Panc1 (cell line): Measurements from ENCODE around the genes TIMM23 and WDFY4.

DNA sequence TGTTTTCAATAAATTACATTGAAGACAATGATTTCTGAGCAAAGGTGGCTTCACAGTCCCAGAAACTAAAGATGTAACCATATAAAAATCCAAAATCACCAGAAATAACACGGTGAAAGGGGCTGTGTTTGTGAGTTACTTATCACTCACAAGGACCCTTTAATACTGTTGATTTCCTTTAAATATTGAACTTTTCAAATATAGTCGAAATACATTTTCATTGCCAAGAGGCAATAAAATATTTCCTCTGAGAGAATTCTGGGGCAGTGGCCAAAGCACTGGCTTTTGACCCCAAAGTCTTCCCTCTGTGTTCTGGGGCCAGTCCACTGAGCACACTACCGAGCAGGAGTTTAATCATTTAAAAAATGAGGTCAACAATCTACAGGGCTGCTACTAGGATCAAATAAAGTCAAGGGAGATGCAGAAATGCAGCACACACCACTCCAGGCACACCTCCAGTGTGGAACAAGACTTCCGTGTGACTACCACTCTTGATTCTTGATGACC, 63.7 kb downstream of the MARCHF8 start:
- RRBS, 2 experiments: no CpG with 5 or more reads among the region's 4 CpGs

DNA sequence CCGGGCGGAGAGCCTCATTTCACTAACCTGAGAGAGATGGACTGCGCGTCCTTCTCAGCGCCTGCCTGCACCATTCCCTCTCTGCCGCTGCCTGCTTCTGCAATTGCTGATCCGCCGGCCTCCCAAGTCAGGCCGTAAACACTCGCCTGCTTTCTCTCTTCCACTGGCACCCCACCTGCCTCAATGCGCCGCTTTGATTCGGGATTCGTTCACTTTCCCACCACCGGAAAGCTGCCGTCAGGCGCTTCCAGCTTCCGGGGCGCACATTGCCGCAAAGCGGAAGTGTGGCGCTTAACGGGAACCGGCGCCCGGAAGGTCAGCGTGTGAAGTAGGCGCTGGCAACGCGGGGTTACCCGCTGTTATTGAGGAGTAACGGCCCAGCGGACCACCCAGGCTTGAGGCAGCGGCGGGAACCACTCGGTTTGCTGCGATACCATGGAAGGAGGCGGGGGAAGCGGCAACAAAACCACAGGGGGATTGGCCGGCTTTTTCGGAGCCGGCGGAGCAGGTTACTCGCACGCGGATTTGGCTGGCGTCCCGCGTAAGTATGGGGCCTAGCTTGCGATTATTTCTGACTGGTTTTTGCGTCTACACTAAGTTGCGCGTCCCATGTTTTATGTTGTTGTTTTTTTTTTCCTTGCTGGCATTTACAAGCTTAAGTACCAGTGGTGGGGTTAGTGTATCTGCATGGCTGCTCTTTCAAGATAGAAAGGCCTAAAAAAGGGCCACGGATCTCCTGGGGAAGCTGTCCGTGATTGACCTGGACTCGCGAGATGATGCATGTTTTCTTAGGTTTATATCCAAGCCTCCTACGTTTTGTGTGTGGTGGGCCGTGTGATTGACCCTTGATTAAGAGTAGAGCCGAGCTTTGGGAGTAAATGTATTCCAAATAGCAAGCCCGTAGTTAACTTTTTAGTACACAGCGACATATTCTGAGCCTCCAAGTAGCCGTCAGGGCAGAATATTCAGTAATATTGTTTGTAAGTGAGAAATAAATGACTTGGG, at the start of gene TIMM23:
Gene TIMM23, plus strand, starts transcription at position 300 of the 1,005 bp plus-strand sequence.
- RRBS, 2 experiments: no CpG with 5 or more reads among the region's 63 CpGs

DNA sequence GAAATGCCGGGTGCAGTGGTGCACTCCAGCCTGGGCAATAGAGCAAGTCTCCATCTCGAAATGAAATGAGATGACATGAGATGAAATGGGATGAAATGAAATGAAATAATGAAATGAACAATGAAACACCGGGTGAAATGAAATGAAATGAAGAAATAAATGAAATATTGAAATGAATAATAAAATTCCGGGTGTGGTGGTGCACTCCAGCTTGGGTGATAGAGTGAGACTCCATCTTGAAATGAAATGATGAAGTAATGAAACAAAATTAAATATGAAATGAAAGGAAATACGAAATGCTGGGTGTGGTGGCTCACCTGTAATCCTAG, 21.4 kb downstream of the TIMM23 start:
- RRBS, 2 experiments: no CpG with 5 or more reads among the region's 5 CpGs

- RRBS, 2 experiments: no CpG with 5 or more reads among the region's 6 CpGs
Measured at GRCh38 chr10:46018653-46019764, 11.4 kb downstream of the NCOA4 start.

DNA sequence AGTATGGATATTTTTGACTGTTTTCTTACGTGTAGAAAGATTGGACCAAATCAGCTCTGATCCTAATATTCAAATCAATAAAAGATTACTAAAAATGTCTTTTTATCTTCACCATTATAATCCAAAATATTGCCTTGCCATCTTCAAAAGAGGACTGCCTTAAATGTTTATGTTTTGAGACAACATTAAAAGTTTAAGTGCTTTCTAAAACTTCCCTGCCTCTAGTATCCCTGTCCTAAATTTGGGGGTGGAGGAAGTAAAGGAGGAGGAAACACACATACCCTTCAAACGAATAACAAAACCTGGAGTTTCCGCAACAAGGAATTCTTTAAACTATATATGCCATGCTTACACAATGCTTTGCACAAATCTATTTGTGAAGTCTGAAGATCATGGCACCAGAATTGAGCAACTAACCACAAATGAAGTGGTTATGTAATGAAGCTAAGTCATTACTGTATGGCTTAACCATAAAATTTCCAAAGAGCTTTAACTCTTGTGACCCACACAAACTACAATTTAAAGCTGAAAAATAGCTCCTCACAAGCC, 9.6 kb downstream of the NCOA4 start:
- RRBS, 2 experiments: no CpG with 5 or more reads among the region's 3 CpGs

DNA sequence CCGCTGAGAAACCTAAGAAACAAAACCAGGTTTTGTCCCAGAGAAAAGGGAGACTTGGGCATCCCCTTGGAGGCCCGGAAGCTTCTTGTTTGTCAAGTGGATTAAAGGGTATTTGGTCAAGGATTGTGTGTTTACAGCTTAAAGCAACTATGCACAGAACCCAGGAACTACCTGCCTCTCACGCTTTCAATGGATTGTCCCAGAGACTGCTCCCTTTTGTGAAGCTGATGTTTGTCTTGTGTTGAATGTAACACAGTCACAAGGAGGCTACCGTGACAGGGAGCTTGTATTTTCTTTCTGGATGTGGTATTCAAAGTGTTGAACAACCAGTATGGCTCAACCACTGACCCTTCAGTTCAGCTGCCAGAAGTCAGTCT, 6.4 kb upstream of the MSMB start:
- RRBS, 2 experiments: no CpG with 5 or more reads among the region's 4 CpGs

- RRBS, 2 experiments: no CpG with 5 or more reads among the region's 7 CpGs
Measured at GRCh38 chr10:46396887-46397425, 21.4 kb downstream of the ANXA8L1 start.

DNA sequence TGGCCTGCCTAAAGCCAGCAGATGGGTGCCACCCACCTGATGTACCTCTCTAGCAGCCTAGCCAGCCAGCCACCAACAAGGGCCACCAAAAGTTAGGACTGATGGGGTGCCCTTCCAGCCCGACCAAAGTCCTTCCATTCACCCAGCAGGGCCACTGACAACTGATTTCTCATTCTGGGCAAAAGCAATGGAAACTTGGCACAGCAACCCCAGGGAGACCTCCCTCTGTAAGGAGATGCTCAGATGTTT, 13.7 kb downstream of the GPRIN2 start:
- RRBS, 2 experiments: no CpG with 5 or more reads among the region's 1 CpG

GRCh38 chr10:47207215-47207630, 92.8 kb upstream of the GDF10 start:
- RRBS, 2 experiments: no CpG with 5 or more reads among the region's 5 CpGs

DNA sequence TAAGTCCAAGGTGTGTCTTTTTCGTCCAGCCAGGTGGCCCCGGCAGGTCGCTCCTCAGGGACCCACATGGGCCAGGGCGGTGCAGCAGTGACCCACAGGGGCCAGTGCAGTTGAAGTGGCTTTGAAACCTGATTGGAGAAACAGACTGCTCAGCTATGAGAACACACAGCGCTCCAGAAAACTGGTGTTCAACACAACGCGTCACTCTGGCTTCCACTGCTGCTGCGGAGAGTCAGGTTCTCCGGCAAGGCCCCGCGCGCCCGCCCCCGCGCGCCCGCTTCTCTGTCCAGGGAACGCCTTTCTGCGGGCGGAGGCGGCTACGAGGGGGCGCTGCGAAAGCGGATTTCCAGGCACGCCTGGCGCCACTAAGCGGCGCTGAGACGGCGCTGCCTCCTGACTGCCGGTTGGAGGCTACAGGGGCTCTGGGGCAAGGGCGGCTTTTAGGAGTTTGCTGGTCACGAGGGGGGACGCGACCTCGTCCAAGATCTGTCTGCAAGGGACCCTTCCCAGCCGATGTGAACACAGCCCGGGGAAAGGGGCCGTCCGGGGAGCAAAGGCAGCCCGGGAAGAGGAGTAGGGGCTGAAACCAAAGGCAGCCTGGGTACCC, 22.7 kb downstream of the ANXA8 start:
- RRBS, 2 experiments: no CpG with 5 or more reads among the region's 42 CpGs

- RRBS, 2 experiments: no CpG with 5 or more reads among the region's 13 CpGs
Measured at GRCh38 chr10:47583242-47583577, 59.8 kb upstream of the AGAP9 start.

GRCh38 chr10:47673108-47673459, 90.3 kb downstream of the SYT15B start:
- RRBS, 2 experiments: no CpG with 5 or more reads among the region's 1 CpG

- RRBS, 2 experiments: no CpG with 5 or more reads among the region's 8 CpGs
Measured at GRCh38 chr10:48333828-48334351, 27.4 kb downstream of the MAPK8 start.

DNA sequence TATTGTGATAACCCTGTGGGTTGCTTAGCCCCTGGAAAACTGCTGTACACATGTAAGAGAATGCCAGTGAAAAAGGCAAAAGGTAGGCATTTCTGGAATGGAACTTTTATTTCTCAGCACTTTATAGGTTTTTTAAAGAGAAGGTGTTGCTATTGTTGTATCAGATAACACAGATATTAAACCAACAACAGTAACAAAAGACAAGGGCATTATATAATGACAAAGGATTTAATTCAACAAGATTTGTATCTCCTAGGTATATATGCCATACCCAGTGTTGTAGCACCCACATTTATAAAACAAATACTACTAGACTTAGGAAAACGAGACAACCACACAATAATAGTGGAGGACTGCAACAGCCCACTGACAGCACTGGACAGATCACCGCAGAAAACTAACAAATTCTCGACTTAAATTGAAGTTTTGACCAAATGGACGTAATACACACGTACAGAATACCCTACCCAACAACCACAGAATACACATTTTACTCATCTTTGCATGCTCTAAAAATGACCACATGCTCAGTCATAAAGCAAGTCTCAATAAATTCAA, 30.3 kb downstream of the MAPK8 start:
- RRBS, 2 experiments: no CpG with 5 or more reads among the region's 5 CpGs

DNA sequence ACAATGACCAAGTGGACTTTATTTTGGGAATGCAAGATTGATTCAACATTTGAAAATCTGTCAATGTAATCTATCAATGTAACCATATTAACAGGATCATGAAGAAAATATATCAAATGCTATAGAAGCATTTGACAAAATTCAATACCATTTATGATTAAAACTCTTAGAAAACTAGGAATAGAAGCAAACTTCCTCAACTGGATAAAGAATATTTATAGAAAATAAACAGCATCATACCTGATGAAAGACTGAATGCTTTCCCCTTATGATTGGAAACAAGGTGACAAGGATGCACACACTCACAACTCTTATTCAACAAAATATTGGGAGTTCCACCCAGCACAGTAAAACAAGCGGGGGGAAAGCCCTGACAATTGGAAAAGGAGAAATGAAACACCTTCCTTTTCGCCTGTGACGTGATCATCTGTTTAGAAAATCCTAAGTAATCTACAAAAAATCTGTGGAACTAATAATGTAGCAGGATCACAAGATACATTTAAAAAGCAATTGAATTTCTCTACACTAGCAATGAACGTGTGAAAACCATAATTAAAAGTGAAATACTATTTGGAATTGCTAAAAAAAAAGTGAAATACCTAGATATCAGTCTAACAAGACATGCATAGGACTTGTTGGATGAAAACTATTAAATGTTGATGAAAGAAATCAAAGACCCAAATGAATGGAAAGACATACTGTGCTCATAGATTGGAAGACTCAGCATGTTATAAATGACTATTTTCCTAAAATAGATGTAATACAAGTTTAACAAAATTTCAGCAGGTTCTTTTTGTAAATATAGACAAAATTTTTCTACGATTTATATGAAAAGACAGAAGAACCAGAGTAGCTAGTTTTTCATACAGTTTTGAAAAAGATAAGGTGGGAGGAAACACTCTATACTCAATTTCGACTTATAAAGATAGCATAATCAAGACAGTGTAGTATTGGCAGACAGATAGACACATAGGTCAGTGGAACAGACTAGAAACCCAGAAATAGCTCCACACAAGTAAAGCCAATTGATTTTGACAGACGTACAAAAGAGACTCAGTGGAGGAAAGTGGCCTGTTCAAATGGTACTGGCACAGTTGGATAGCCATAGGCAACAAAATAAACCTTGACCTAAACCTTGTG, 46.3 kb downstream of the MAPK8 start:
- RRBS, 2 experiments: no CpG with 5 or more reads among the region's 7 CpGs

DNA sequence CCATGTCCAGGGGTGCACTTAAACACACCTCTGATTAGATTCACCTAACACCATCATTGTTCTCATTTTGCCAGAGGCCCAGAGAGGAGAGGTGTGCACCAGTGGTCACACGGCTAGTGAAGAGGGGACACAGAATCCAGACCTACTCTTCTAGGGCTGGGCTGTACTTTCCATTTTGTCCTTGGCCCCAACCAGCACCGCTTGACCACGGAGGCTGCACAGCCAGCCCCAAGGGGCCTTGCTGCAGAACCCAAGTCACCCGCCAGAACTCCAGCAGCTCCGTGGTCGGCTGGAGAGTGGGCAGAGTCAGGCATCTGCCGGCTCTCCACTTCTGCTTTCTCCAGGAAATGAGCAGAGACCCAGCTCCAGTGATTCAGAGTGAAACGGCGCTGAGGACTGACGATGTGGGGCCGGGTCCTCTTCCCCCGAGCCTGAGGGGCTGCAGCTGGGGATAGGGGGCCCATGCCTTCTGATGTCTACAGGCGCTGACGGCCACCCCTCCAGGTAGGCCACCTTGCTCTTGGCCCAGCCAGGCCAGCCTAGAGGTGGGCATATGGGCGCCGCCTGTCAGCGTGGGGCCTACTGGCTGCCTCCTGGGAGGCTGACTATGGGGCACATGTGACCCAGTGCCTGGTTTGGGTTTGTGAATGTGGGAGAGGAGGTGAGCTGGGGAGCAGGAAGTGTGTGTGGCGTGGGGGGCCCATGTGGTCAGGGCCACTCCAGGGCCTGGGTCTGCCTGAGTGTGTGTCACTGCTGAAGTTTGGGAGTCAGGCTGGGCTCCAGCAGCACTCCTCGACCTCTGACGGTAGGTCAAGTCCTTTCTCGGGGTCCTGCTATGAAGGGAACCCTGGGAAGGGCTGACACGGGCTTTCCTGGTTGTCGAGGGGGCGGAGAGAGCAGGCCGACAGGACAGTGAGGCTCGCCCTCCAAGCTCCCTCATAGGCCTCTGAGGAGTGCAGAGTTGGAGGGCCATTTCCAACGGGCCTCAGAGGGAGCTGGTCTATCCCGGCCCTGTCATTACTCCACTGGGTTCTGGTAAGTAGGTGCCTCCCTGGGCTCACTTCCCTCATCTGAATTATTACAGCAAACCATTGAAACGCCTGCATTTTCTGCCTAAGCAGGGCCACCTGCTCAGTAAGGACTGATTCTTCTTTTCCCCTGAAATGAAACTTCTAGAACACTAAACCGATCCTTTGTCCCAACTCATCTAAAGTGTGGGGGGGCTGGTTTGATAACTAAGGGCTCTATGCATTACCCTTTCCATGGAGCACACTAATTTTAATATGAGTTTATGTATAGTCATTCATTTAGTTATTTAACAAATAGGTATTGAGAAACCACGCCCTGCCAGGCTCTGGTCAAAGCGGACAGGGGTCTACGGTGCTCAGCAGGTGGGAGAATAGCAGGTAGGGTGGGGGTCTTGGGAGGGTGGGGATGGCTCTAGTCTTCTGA, at the start of gene WDFY4:
Gene WDFY4, plus strand, starts transcription at position 376 of the 1,452 bp plus-strand sequence.
- RRBS, 2 experiments: 45 to 63% methylated on average over 5 of the region's 33 CpGs

DNA sequence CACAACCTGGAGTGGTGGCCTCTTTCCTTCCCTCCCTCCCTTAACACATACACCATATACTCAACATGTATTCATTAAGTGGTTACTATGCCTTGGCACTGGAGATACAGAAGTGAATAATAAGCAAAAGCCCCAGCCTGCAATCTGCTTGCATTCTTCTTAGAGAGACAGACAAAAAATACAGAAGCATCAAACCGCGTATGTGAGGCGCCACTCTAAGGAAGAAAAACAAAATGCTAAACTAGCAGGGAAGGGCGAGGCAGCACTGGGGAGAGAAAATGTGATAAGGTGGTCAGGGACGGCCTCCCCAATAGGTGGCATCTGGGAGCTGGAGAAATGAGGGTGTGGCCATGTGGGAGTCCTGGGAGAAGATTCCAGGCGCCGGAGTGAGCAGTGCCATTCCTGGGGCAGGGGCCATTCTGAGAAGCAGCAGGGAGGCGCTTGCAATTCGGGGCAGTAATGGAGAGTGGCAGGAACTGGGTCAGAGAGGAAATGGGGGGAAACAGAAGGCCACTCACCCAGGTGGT, 61.6 kb upstream of the LRRC18 start:
- RRBS, 2 experiments: no CpG with 5 or more reads among the region's 9 CpGs

DNA sequence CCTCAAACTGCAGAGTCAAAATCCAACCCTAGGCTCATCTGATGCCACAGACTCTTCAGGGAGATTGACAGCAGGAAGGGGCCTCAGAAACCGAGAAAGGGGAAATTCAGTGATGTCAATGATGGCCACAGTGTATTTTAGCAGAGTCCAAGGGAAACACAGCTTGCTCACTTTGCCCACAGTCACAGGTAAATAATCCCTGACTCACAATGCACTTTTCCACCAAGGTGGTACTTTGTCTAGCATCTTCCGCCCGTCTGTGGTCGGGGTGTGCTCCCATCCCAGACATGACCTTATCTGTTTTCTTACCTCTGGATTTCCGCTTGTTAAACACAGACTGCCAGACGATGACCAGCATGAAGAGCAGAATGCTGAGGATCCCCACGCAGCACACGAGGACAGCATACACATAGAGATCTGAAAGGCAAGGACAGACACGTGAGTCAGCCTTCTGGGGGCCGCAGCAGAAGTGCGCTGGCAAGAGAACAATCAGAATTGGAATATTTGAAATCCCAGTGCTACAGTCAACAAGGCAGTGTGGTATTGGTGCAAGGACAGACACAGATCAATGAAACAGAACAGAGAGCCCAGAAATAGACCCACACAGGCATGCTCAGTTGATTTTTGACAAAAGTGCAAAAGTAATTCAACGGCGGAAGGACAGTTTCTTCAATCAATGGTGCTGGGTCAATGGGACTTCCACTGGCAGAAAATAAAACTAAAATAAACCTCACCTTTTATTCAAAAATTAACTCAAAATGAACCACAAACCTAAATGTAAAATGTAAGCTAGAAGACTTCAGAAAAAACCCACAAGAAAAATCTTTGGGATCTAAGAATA, 38.2 kb downstream of the VSTM4 start:
- RRBS, 2 experiments: no CpG with 5 or more reads among the region's 13 CpGs

DNA sequence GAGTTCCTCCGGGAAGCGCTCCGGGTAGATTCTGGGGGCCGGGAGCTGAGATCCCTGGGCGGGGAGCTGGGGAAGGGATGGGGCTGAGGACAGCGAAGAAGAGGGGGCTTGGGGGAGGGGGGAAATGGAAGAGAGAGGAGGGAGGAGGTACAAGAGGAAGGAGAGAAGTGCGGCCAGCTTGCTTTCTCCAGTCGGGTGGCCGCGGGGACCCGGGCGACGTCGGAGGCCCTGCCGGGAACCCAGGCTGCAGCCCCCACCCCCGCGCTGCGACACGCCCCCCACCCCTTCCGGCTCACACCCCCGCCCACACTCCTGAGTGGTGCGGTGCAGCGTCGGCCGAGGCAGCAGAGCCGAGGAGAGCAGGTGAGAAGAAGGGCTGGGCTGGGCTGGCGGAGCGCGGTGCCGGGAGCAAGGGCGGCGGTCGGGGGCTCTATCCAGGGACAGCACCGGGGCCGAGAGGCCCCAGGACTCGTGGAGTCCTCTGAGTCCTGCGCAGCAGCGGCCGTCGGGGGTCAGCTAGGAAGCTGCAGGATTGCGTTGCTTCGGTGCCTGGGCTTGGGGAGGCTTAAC, 361 bp downstream of the CHAT start:
- RRBS, 2 experiments: 9 to 25% methylated on average over 11 to 16 of the region's 42 CpGs

- RRBS, 2 experiments: no CpG with 5 or more reads among the region's 4 CpGs
Measured at GRCh38 chr10:50248187-50248615, 3.1 kb downstream of the ASAH2 start.